ENCODE results near the genes ZNF280B, PRAME, C22orf15 and CHCHD10.

GRCh38 chr22:22508385-22509037 is at the start of gene ZNF280B:
Gene ZNF280B (minus strand): TSS chr22:22508742.
- PRO-cap, result bidirectional peak, plus-strand start at chr22:22508908, minus-strand start at chr22:22508726
- RAMPAGE, long total RNA, result no peak

DNA sequence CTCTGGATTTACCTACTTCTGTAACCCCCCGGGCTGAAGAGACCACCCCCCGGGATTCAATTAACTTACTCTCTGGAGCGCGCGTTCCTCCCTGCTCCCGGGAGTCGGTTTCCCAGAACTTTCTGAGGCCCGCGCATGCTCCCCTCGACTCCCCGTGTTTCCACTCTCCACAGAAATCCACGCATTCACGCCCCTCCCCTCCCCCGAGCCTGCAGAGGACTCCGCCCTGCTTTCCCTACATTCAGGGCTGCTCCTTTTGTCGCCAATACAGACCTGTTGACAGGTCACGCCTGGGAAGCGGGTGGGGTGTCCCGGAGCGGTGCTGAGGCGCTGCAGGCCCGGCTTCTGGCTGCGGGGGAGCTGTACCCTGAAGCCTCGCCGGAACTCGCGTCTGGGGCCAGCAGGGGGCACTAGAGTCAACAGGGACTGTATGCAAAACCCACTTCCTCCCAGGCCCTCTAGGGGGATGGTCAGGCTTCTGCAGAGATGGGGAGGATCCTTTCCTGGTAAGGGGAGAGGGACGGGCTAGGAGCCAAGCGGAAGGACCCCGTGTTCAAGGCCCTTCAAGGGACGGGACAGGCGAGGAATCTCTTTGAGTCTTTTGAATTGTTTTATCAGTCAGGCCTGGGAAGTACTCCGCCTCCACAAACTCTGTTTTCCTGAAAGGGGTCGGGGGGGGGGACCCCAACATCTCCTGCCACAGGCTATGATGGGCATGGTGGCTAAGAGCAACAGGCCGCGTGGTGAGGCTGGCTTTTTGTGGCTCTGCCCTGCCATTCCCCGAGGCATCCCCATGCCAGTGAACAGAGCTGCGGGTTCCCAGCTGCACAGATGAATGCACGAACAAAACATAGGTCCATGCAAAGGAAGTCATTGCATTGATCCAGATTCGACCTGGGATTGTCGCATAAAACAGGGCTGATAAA is at the start of gene PRAME:
PRAME (minus strand) TSS at position 364 of the 926 bp plus-strand sequence.
- PRO-cap, result no peak
- RAMPAGE, long total RNA, result no peak

DNA sequence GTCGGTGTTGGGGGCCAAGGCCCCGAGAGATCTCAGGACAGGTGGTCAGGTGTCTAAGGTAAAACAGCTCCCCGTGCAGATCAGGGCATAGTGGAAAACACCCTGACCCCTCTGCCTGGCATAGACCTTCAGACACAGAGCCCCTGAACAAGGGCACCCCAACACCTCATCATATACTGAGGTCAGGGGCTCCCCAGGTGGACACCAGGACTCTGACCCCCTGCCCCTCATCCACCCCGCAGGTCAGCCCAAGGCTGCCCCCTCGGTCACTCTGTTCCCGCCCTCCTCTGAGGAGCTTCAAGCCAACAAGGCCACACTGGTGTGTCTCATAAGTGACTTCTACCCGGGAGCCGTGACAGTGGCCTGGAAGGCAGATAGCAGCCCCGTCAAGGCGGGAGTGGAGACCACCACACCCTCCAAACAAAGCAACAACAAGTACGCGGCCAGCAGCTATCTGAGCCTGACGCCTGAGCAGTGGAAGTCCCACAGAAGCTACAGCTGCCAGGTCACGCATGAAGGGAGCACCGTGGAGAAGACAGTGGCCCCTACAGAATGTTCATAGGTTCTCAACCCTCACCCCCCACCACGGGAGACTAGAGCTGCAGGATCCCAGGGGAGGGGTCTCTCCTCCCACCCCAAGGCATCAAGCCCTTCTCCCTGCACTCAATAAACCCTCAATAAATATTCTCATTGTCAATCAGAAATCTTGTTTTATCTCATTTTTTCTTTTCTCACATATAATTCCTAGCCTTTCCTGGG is 13.3 kb downstream of the IGLL5 start:
- PRO-cap, result no peak
- RAMPAGE, long total RNA, result no peak

- PRO-cap, result no peak
- RAMPAGE, long total RNA, result no peak
Measured at GRCh38 chr22:22902073-22902541, 14.5 kb downstream of the IGLL5 start.

DNA sequence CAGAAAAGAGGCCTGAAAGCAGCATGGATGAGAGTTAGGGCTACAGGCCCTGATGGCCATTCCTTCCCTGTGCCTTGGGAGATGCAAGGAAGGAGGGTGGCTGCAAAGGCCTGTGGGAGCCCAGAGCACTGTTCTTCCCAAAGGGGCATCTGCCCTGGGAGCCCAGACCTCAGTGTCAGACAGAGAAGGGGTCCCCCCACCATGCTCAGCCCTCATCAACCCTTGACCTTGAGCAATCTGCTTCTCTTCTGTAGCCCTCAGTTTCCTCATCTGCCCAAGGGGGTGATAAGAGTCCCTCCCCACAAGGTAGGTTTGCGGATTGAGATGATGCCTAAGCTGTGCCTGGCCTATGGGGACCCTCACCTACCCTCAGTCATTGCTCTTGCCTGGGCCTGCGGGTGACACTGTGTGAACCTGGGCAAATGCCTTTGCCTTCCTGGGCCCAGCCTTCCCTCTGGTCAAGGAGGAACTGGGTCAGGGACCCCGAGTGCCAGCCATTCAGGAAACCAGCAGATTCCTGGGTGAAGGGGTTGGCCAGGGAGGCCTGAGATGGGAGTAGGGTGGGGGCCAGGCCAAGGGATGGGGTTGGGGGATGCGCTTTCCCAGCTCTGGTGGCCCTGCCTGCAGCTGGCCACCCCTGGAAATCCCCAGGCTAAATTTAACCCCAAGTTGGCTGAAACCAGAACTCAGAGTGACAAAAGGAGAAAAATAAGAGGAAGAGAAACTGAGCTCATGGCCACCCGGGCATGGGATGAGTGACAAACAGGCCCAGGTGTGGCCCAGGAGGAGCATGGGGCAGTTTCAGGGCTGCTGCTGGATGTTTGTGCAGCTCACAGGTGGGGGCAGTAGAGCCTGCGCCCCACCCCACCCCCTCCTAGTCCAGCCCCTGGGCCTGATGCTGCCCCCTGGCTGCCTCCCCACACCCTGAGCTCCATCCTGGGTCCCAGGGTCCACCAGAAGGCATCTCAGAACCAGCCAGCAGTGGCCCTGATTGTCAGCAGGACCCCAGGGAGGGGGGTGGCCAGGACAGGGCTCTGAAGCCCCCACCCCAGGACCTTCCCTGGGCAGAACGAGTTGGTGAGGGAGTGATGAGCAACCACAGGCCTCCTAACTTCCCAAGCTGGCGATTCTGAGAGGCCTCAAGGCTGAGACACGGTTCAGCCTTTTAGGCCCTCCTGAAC is 47.8 kb downstream of the IGLL5 start:
- PRO-cap, result no peak
- RAMPAGE, long total RNA, result no peak

DNA sequence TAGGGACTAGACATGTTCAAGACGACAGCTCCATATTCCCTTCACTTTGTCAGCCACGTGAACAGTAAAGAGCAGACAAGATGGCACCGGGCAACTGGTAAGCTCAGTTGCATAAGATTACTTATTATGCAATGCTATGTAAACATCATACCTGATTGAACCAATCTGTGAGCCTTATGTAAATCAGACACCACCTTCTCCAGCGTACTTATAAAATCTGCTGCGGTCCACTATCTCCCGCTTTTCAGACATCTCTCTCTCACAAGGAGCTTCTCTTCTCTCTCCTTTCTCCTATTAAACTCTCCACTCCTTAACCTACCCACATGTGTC is 87.6 kb downstream of the IGLL5 start:
- PRO-cap, result no peak
- RAMPAGE, long total RNA, result no peak

- PRO-cap, result no peak
- RAMPAGE, long total RNA, result no peak
Measured at GRCh38 chr22:23070687-23071252, 451 bp downstream of the GNAZ start.

GRCh38 chr22:23192078-23192607 is 11.8 kb downstream of the BCR start:
- PRO-cap, result no peak
- RAMPAGE, long total RNA, result no peak

DNA sequence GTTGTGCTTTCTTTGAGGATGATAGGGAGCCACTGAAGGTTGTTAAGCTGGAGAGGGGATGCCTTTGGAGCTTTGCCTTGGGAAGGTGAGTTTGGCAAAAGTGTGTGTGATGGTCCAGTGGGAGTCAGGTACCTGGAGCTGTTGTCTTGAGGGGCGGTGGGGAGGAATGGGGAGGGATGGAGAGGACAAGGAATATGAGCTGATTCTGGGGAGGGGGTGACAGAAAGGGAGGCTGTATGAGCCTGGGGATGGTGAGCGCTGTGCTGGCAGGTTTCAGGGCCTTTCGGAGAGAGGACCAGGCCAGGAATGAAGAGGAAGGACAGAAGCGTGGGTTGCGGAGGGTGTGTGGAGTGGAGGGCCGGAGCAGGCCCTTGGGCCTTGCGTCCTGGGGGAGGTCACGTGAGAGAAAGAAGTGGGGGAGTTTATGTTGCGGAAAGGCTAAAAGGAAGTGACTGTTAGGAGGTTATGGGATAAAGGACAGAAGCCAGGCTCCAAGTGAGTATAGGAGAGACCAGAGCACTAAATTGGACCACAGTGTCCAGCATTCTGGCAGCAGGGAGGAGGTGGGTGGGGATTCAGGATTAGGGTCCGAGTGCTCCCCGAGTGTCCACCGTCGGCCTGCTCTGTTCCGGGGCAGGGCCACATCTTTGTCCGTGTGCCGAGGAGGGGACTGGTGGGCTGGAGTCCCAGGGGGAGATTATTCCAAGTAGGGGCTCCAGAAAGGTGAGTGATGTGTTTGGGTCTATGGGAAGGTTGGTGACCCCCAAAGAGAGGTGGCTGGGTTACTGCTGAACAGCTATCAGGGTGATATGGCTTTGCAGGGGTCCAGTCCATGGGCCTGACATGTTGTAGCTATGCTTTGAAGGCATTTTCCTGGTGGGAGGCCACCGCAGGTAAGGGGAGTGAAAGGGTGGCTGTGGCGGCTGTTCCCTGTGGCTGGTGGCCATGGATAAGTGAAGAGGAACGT is 17.6 kb downstream of the BCR start:
- PRO-cap, result no peak
- RAMPAGE, long total RNA, result no peak

GRCh38 chr22:23264570-23265102 is 84.3 kb downstream of the BCR start:
- PRO-cap, result no peak
- RAMPAGE, long total RNA, result no peak

DNA sequence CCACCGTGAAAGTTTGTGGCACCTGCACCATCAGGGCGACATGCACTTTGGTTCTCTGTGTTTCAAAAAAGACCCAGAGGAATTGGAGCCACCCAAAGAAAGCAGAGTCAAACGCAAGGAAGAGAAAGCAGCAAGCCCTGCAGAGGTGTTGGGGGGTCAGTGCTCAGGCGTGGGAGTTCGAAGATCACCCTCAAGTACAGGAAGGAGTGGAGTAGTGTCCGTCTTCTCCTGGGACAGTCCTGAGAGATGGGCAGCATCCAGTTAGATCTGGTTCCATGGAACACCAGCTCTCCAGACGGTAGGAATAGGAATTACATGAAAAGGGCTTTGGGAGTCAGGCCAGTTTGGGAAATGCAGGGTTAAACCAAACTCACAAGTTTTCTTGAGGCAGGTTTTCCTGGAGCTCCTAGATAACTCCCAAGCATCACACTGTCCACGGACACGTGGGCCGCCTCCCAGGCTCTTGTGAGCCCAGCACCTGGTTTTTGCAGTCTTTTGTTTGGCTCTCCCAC is 89.8 kb downstream of the BCR start:
- PRO-cap, result no peak
- RAMPAGE, long total RNA, result no peak

- PRO-cap, result no peak
- RAMPAGE, long total RNA, result no peak
Measured at GRCh38 chr22:23286910-23287546, 106.7 kb downstream of the BCR start.

GRCh38 chr22:23744766-23745274 is 6.1 kb downstream of the ZNF70 start:
- PRO-cap, result no peak
- RAMPAGE, long total RNA, result no peak

DNA sequence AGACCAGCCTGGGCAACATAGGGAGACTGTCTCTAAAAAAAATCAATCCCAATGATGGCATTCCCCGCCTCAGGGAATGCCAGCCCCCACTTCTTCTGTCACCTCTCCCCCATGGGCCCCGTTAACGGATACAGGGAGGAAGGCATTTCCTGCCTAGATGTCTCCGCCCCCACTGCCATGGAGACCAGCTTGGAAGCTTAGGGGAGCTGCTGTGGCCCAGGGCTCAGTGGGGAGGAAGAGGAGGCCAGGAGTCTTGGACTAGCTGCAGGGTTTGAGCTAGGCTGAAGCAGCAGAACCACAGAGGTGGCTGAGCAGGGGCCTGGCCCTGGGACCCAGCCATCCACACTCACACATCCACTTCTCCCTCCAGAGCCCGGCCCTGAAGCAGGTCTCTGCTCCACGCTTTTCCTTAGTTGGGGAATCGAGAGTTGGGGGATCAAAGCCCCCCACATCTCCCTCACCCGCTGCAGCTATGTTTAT is at the start of gene C22orf15:
C22orf15 (plus strand) TSS at position 156 of the 480 bp plus-strand sequence.
- PRO-cap, result no peak
- RAMPAGE, long total RNA, result no peak

GRCh38 chr22:23767050-23767322 is 786 bp downstream of the CHCHD10 start:
- PRO-cap, result no peak
- RAMPAGE, long total RNA, result no peak

GRCh38 chr22:23767323-23768279 is at the start of gene CHCHD10:
Gene CHCHD10 (minus strand): TSS chr22:23767972.
- PRO-cap, result bidirectional peak, plus-strand start at chr22:23768067, minus-strand start at chr22:23767951
- RAMPAGE, long total RNA, result no peak

GRCh38 chr22:23787604-23787981 is 827 bp downstream of the SMARCB1 start:
- PRO-cap, result no peak
- RAMPAGE, long total RNA, result no peak

DNA sequence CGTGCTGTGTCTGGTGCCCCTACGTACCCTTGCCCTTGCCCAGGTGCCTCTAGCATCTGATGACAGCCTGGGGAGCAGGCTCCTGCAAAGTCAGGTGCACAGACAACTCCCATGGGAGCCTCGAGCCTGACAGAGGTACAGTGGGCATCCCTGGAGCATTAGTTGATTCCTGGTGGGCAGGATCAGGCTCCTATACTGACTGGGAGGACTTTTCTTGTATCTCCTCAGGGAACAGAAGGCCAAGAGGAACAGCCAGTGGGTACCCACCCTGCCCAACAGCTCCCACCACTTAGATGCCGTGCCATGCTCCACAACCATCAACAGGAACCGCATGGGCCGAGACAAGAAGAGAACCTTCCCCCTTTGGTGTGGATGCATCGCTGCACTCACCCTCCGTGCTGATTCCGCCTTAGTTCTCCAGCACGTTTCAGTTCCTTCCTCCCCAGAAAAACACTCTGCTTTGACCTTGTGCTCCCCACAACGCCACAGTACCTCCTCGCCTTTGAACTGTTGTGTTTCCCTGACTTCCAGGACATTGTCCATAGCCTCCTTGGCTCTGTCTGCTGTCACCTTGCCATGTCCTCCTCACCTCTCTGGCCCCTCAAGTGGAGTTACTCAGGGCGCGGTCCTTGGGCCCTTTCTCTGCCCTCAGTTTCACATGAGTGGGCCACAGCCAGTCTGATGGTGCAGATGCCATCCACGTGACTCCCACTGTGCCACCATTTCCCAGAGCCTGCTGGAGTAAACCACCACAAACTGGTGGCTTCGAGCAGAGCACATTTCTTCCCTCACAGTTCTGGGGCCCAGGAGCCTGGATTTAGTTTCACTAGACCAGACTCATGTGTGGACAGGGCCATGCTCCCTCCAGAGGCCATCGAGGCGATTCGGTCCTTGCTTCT is 14.2 kb downstream of the SMARCB1 start:
- PRO-cap, result no peak
- RAMPAGE, long total RNA, result no peak

DNA sequence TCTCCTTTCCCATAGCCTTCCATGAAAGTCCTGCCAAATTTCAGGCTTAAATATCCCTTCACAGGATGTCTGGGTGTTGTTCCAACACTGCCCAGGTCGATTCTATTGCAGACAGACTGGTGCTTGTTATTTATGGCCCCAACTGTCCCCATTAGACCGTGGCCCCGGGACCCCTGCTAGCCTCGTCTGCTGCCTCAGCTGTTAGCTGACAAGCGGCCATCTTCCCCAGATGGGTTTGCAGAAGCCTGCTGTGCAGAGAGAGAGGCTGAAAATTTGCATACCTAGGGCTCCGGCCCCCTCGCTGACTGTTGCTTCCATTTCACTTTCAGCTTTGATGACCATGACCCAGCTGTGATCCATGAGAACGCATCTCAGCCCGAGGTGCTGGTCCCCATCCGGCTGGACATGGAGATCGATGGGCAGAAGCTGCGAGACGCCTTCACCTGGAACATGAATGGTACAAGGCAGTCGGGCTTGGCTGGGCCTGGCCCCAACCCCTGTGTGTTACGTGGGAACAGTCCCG is 16.3 kb downstream of the SMARCB1 start:
- PRO-cap, result bidirectional peak, plus-strand start at position 341 of the sequence, minus-strand start at position 214 of the sequence
- RAMPAGE, long total RNA, result no peak

DNA sequence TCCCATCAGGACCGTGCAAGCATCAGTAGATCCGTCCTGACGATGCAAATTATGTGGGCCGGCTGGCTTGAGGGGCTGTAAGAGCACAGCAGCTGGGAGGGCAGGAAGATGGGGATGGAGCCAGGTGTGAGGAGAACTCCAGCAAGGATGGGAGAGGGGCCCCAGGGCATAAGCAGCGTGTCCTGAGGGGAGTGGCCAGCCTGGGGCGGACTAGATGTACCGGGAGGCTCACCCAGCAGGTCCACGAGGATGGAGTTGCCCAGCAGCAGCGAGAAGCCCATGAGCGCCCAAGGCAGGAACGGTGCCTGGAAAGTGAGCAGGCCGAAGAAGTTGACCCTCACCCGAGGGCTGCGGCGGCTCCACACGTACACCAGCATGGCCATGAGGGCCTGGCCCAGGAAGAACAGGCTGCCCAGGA is 1.4 kb downstream of the DERL3 start:
- PRO-cap, result no peak
- RAMPAGE, long total RNA, result no peak